ENCODE measurements around the gene CCDC185.

DNA sequence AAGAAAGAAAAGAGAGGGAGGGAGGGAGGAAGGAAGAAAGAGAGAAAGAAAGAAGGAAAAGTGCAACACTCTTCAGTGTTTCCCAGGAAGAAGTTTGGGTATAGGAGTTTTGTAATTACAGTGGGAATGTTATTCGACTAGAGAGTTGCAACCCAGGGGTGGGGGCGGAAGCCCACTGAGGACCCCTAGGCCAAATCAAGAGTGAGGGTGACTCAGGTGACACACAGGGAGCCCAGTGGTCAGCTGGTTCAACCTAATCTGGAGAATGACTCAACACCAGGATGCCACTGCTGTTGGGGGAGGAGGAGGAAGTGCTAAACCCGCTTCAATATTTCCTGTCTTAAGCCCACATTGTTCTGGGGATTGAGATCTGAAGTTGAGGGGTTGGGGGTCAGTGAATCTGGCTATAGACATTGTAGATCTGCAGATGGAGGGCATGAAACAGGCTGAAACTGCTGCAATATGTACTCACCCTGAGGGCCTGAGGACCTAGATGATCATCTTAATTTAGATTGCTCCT, 84.9 kb upstream of the DUSP10 start:
- PRO-cap = no peak

GRCh38 chr1:221837777-221838339, 96.0 kb upstream of the DUSP10 start:
- PRO-cap = no peak

DNA sequence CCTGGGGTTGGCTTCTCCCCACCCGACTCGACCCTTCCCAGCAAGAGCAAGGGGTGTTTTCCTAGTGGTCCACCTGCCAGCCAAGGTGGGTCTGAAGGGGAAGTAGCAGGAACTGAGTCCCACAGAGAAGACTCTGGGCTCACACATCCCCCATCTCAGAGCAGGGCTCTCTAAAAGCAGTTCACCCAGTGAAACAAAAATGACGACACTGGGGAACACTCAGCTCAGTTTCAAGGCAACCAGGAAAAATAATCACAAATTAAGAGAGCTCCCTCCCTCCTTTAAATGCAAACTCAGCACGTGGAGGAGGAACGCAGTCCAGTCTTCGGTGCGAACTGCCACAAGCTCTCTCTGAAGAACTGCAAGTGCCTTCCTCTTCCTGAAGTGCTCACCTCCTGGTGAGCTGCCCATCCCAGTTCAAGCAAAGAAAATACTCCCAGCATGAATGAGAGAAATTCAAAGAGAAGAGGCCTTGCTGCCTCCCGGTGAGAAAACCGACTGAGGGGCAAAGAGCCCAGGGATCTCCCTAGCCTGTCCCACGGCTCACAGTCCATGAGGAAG, 281.6 kb downstream of the HHIPL2 start:
- PRO-cap = no peak

GRCh38 chr1:222420532-222421142, 127.3 kb downstream of the HHIPL2 start:
- PRO-cap = no peak

- PRO-cap = bidirectional peak, plus-strand start at chr1:222713391, minus-strand start at chr1:222713232
These were observed 926 bp downstream of the BROX start for GRCh38 chr1:222713028-222713951.

- PRO-cap = no peak
These were observed 120.5 kb downstream of the TLR5 start for GRCh38 chr1:223022459-223023082.

DNA sequence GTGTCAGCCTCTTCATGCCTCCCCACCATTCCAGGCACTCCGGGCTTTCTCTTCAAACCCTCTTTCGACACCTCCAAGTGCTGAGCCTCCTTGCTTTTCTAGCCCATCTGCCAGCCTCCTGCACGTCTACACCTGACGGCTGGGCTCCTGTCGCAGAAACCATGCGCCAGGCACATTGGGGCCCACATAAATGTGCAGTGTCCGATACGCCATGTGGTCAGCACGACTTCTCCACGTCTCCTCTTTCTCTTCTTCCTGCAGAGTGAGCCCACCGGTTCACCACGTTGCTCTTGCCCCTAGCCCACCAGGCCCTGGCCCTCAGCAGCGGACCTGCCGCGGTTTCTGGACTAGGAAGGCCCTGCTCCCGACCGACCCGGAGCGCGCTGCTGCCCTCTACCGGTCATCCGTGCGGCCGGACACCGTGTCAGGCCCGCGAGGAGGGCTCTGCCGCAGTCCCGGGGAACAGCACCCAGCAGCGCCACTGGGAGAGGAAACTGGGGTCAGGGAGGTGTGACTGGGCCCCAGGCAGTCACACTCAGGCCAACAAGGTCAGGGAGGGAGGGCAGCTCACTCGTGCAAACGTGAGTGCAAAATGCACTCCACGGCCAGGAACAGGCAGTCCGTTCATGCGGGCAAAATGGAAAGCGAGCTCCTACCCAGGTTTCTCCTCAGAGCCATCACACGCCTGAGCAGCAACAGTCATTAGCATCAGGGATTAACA, 13.8 kb downstream of the TLR5 start:
- PRO-cap = no peak

GRCh38 chr1:223142094-223142523, 939 bp downstream of the TLR5 start:
- PRO-cap = no peak

DNA sequence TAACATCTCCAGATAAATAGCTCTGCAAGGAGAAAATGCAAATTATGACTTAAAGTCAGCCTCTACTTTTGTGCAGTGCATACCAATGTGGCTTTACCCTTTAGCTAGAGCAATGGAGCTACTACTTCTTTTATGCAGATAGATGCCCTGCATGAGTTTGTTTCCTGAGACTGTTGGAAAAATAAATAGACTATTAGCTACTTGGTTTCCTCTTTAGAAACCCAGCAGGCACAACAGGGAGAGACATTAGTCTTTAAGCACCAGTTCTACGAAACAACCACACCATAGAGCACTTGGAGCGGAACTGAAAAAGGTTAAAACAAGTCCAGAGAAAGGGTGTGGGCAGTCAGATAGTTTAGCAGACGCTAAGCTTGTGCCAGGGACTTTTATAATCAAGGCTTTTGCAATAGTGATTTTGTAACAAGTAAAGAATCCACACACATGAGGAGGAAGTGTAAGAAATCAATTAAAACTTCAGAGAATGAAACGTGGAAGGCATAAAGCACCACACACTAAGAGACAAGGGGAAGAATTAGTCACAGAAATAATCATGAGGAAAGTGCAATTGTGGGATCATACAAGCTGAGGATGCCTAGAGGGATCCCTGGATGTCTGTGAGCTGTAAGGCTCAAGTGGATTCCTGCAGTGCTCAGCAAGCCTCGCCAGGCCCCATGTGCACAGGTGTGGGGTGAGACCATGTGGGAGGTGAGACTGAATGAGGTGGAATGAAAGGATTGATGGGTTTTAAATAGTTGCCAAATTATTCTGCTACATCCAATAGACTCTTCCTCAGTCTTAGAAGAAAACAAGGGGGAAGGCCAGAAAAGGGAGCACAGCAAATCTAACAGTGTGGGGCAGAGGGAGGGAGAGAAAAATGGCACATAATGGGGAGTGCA, 37.8 kb upstream of the TLR5 start:
- PRO-cap = no peak

DNA sequence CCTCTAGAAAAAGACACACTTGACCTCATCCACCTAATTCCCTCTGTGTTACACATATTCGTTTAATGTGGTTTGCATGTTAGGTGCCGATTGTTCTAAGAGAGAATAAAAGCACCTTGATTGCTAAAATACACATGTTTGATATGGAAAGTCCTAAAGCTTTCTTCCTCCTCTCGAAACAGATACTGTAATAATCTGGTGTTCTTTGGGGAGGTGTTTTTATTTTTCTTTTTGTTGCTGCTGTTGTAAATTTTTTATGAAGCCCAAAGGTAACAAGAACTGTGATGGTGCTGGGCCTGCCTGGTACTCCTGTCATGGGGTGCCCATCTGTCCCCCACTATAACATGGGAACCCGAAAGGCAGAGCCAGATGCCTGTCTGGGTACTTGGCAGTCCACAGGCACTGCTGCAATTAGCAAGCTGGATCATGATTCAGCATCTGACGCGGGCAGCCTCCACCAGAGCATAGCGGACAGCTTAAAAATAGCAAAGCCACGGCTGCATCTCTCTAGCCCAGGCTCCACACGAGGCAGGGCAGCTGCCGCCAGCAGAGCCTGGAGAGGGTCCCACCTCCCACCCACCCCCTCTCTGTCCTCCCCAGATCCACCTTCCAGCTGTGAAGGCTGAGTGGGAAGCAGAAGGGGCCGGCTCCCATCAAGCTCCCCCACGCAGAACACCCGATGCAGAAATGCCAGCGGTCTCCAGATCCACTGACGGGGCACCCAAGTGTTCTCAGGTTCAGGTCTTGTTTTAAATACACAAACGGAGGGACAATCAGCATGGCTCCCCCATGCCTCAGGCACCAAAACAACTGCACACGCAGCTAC, 22.9 kb downstream of the SUSD4 start:
- PRO-cap = no peak

DNA sequence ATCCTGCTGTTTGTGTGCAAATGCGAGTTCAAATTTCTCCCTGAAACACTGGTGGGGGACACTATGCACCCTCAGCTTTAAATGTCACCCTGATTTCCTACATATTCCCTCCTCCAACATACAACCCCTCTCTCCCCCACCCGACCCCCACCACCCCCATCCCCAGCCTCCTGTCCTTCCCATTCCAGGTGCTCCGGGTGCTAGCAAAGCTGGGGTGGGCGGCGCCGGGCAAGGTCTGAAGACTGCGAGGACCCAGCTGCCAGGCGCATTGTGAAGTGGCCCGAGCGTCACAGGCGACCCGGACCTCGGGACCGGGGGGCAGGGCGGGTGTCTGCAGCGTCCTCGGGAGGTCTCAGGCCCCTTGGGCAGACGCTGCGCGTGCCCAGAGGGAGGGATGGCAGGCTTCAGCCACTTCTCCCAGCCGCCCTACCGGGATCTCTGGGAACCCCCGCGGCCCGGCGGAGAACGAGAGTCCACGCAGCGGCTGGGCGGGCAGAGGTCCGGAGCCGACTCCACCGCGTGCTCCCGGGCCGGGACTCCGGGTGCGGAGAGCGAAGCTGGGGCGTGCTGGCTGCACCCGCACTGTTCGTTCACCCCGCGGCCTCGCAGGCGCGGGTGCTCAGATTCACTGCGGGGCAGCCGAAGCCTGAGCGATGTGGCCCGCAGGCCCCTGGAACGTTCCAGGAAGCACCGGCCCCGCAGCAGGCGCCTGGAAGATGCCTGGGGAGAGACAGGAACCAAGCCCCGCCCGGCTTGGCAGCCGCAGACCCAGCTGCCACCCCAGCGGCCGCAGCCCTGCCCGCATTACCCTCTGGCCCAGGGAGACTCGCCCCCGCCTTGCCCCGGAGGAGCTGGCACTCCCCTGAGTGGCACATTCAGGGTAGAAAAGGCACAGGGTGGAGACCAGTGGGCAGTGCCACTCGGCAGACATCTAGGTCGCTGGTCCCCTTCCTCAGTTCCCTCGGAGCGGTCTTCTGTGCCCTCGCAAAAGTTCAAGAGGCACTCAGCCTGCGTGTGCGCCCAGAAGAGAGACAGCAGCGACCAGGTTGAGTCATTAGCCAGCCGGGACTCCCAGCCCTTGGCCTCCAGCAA, at the start of gene CCDC185:
Gene CCDC185 (plus strand): TSS at position 334 of the 1,092 bp plus-strand sequence.
- PRO-cap = no peak

GRCh38 chr1:223487795-223488275, 94.6 kb downstream of the CCDC185 start:
- PRO-cap = no peak

DNA sequence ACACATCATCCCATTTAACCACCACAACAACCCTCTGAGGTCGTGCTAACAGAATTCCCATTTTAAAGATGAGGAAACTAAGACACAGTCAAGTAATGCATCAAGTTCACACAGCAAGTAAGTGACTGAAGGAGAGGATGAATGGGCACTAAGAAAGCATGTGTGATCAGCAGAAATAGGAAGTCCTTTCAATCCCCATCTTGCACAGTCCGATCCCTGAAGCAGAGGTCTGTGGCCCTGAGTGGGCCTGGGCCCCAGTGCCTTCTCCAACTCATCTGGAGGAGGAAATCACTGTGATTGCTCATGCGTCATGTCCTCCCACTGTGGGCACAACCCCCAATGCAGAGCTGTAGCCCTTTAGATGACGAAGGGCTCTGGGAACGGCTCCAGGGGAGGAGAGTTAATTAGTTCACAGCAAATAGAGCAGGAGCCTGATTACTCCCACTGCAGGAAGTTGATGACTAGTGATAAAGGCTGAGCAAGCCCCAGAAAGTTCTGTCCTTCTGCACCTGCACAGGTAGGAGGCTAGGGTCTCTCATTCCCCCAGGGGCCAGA, 111.4 kb downstream of the CCDC185 start:
- PRO-cap = no peak

DNA sequence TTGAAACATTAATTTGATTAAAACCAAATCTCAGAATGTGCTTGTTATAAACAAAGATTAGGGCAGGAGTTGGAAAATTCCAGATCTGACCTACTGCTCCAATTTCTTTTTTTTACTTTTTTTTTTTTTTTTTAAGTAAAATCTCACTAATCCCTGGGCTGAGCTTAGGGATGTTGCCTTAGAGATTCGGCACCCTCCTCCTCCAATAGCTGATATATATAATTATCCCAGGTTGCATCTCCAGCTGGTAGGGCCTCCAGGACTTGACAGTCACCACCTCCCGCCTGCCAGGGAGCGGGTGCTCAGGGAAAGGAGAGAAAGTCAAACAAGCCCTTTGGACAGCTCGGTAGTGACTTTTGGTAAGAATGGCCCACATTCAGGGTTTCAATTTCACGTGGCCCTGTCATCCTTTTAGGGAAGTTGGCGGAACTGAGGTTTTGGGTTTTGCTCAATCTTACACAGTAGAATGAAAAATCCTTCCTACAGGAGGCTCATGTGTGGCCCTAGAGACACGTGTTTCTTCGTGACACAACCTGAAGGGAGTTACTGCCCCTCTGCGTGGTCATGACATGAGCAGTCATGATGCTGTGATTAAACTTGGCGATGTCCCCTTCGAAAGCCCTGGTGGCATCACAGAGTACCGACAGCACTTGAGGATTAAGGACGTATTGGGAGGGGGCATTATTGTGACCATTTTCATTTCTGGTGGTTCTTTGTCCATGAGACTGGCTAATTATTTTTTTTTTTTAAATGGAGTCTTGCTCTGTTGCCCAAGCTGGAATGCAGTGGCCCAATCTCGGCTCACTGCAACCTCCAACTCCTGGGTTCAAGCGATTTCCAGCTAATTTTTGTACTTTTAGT, 44.1 kb downstream of the CAPN8 start:
- PRO-cap = no peak

GRCh38 chr1:223662948-223663450, 2.5 kb downstream of the CAPN8 start:
- PRO-cap = no peak

DNA sequence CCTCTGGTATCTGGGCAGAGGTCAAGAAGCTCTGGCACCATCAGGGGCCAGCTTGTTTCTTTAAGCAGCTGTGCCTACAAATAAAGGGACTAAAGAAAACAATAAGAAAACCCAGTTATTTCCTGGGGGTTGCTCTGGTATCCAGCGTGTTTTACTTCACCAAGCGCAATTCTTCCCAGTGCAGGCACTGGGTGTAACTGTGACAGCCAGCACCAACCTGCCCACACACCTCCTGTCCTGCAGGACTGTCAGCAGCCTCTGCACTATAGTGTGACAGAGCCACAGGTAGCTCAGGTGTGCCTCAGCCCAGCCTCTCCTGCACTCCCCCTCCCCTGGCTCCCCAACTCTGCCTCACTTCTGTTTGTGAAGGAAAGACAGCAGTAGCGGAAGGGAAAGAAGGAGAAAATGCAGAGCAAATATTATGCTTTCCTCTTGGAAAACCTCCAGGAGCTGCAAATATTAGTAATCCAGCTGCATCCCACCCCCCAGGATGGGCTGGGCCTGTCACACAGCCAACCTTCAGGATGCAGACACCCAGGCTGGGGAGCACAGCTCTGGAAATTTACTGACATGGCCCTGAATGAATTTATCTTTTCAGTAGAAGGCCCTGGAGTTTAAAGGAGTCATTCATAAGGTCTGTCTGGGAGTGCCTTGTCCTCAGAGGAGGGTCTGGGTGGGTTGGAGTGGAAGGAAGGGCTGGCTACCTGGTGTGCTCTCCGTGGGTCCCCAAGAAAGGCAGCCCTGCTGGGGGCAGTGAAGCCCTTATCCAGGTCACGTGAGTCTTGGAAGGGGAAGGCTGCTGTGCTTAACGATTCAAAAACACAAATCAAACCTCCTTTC, 20.8 kb downstream of the CAPN2 start:
- PRO-cap = no peak

DNA sequence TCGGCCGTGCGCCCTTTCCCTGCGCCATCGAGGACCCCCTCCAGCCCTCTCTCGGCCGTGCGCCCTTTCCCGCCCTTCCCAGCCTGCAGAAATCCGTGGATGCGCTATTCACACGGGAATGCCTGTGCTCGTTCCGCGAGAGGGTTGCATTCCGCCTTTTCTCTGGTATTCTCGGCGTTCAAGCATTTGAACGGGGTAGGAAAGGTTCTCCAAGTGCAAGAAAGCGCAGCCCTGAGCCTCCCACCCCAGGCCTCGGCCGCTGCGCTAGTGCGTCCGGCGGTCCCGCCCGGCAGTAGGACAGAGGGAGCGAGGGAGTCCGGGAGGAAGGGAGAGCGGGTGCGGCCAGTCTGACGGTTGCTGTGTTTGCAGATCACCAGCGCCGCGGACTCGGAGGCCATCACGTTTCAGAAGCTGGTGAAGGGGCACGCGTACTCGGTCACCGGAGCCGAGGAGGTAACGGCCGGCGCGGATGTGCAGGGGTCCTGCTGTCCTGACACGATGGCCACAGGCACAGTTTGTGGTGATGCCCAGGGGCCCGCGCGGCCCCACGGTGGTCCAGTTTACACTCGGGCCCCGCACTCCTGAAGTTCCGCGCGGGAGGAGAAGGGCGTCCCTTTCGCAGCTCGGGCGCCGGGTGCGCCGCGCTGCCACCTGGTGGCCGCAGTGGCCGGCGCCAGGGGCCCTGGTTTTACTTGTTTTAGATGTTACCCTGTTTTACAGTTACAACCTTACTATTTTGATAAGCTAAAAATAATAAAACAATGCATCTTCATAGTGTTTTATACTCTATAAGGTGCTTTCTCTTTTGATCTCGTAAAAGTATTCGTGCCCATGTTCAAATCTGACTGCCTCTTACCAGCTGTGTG, 36.6 kb downstream of the CAPN2 start:
- PRO-cap = unidirectional peak, minus-strand start at position 625 of the sequence

- PRO-cap = no peak
These were observed 66.4 kb downstream of the TP53BP2 start for GRCh38 chr1:223779188-223779995.

GRCh38 chr1:223785694-223786289, 60.0 kb downstream of the TP53BP2 start:
- PRO-cap = no peak

DNA sequence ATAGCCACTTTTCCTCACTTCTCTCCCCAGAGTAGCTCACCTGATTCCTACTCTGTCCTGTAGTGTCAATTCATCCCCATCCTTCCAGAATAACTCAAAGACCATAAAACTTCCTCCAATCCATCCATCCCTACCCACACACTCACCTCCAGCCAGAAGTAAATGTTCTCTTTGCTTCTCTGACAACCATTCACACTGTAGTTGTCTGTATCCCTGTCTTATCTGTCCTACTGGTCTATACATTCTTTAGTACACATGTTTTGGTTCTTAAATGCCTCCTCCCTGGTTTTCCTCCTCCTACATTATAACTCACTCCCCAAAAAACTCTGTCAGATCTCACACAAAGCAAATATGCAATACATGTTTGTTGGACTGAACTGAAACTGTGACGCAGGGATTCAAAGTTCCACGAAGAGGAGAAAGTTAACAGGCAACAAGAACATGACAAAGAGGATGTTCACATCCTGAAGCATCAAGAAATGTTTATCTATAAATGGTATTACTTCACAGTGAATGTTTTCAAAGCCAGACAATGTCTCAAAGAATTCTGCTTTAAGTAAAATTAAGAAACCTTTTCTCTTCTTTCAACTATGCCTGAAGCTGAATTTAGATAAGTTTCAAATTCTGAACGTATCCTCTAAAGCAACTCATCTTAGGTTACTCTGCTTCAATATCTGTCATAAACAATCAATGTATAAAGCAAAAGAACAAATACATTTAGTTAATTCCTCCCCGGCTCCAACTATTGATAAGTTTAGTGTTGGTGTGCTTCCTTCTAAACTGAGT, 10.9 kb downstream of the TP53BP2 start:
- PRO-cap = no peak

Measured in pulmonary artery (tissue), 1 donor.